Tongue (tissue), 2 donors: ENCODE results near the genes RAP1GAP2, OR1A2 and P2RX1.

GRCh38 chr17:2796106-2796535 is at the start of gene RAP1GAP2:
TSS of gene RAP1GAP2 (plus strand) at chr17:2796438.
- RAMPAGE, long total RNA: no peak

DNA sequence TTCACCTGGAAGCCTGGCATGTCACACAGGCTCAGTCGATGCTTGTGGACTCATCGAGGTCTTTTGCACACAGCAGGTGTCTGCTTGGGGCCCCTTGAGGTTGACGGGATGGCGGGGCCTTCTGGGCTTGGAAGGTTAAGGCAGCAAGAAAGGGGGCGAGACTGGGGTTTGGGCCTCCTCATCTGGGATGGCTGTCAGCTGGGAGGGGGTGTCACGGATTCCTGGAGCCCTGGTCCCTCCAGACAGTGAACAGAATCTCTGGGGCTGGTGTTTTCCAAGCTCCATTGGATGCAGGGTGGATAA is 2.0 kb downstream of the RAP1GAP2 start:
- RAMPAGE, long total RNA: no peak

GRCh38 chr17:2855323-2855645 is 59.0 kb downstream of the RAP1GAP2 start:
- RAMPAGE, long total RNA: no peak

GRCh38 chr17:2892376-2893022 is 96.3 kb downstream of the RAP1GAP2 start:
- RAMPAGE, long total RNA: no peak

DNA sequence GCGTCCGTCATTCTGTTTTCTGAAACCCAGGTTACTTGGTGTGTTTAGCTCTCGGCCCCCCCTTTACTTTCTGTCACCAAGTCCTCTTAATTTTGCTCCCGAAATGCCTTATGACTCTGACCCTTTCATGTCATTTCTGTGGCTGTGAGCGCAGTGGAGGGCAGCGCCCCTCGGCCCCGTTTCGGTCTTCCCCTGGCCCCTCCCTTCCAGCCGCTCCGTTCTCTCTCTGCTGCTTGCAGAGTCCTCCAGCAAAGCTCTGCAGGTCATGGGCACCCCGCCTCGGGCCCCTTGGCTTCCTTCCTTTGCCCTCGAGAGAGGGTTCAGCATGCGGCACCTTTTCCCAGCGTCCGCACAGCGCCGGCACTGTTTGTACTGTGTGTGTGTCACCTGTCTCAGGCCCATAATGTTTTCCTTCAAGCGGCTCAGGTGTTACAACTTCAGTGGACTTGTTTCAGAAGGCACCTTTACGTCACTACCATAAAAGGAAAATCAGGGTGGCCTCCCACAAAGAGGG is 98.5 kb downstream of the RAP1GAP2 start:
- RAMPAGE, long total RNA: no peak

GRCh38 chr17:2998123-2998870 is 65.1 kb downstream of the OR1D5 start:
- RAMPAGE, long total RNA: no peak

- RAMPAGE, long total RNA: no peak
These were observed 29.7 kb upstream of the OR1A2 start for GRCh38 chr17:3167587-3168115.

DNA sequence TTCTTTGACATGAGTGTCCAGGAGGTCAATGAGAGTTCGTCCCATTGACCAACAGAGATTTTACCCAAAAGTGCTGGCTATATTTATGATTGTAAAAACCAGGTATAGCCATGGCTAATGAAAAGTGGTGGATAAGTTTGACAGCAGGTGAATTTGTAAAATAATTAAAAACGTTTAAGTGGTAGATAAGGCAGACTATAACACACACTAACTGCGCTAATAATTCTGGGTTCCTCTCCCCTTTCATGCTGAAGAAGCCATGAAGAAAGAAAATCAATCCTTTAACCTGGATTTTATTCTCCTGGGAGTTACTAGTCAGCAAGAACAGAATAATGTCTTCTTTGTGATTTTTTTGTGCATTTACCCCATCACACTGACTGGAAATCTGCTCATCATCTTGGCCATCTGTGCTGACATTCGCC is at the start of gene OR1A2:
OR1A2 (plus strand) TSS at position 260 of the 422 bp plus-strand sequence.
- RAMPAGE, long total RNA: no peak

DNA sequence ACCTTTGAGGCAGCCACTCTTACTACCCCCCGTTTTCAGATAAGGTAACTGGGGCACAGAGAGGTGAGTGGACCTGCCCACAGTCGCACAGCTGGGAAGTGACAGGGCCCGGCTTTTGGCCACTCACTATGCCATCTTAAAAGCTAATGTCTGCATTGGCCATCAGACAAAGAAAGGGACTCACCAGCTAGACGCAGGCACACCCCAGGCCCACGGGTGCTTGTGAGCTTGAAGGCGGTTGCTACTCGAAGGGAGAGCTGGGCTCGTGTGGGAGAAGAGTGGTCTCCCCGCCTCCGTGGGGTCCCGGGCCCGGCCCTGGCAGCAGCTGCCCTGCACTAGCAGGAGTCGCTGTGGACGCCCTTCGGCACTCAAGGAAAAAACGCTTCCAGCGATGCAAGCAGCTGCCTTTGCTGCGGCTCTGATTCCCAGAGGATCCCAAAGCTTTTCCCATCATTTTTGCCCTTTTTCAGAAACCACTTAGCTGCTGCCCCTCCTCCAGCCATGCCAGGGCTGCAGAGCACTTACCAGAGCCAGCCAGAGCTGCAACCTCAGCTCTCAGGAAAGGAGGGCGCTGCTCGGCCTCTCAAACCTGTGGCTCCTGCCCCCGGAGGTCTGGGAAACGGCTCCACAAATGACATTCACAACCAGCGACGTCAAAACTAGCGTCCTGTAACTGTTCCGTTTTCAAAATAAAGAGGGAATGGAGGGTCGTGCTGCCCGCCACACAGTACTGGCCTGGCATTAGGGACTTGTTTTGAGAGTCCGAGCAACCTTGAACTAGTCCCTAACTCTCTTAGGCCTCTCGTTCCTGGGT is 12.3 kb downstream of the TRPV1 start:
- RAMPAGE, long total RNA: no peak

DNA sequence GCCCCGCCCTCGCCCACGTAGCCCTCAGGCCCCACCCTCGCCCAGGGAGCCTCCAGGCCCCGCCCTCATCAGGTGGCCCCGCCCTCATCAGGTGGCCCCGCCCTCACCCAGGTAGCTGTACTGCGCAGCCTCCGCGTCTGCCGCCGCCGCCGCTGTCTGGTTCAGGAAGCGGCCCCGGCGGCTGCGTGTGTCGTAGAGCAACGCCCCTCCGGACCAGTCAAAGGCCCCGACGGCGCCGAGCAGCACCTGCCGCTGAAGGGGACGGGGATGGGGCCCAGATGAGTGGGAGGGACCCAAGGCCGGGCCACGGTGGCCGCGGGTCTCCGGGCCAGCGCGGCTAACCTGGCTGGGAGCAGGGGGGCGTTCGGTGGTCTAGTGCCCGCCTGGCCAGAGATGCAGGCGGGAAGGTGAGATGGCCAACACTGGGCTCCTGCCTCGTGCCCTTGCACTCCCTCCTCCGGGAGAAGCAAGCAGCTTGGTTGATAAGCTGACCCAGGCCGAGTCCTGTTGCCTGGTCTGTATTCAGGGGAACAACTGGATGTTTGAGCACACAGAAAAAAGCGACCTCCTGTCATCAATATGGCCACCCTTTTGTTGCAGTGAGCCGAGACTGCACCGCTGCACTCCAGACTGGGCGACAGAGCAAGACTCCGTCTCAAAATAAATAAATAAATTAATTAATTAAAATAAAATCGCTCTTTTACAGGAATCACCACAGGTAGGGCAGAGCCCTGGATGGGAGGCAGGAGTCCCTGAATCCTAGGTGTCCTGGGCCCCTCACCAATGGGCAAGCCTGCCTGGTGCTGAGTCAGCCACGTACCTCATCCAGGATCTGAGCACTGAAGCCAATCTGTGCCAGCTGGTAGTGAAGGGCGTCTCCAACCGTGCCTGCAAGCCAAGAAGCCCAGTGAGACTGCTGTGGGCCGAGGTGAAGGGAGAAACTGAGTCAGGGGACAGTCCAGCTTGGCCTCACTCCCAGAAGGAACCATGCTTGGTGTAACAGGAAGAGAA is 31.6 kb downstream of the HASPIN start:
- RAMPAGE, long total RNA: no peak

DNA sequence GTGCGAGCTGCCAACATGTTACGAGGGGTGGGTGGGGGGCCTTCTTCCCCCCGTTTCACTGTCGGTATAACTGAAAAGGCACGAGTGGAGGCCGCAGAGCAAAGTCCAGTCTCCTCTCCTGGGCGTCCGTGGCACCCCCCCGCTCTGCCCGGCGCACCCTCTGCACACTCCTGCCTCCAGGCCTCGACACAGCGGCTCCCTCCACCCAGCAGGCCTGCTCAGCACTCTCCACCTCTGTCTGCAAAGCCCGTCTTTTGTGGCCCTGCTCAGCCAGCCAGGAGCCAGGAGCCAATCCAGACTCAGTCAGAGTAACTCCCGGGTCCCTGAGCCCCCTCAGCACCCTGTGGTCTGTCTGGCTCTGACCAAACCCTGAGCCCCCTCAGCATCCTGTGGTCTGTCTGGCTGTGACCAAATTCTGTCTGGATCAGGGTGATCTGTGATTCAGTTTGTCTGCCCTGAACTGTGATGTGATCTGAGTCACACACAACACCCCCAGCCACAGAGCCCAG is 6.1 kb downstream of the ITGAE start:
- RAMPAGE, long total RNA: no peak

DNA sequence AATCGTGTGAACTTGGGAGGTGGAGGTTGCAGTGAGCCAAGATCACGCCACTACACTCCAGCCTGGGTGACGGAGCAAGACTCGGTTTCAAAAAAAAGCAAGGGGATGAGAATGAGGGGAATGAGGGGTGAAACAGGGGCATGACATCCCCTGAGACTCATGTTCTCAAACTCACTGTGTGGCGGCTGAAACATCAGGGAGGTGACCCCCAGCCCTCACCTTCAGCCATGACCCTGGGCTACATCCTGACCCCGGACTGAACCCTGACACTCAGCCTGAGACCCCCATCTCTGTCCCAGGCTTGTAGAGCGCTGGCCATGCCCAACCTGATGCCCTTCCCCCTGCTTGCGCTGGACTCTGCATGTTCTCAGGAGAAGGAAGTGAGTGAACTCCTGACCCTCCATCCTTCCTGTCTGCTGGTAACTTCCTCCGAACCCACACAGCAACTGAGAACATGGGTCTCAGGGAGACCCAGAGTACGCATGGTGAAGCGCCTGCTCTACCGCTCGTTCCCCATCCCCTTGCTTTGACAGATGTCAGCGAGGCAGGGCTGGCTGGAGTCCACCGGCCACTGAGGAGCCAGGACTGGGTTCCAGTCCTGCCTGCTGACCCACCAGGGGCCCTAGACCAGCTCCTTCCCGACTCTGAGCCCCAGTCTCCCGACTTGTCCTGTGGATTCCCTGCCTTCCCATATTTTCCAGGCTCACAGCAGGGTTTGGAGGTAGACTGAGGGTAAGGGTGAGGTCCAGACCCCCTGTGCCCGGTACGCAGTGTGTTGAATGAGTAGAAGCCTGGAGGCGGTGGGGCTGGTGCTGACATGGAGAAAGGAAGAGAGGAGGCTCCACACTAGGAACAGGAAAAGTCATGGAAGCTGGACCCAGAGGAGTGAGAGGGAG is 6.1 kb downstream of the CAMKK1 start:
- RAMPAGE, long total RNA: no peak

GRCh38 chr17:3896312-3896828 is 3.5 kb upstream of the CAMKK1 start:
- RAMPAGE, long total RNA: no peak

DNA sequence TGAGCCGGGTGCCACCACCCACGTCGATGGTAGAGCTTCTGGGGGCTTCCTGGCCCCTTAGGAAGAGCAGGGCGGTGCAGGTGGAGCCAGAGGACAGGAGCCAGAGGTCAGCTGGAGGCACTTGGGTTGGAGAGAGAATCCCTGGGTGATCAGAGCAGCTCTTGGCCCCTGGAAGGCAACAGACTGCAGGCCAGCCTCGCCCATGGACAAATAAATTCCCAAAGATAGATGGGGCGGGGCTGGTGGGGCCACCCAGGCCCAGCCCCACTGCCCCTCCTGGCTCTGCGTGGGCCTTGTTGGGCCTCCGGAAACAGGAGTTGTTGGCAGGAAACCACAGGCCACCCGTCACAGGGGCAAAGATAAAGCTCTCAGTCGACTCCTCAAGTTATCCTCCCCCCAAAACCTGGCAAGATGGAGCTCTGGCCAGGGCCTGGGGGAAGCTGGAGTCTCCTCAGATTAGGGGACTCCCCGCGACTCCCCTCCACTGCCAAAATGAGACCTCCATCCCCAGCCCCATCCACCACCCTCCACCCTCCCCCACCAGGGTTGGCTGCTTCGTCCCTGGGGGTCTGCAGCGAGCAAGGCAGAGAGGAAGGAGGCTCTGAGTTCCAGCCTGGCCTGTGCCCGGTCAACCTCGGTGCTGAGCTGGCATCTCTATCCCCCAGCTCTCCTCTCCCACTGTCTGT is at the start of gene P2RX1:
P2RX1 (minus strand) TSS at position 185 of the 686 bp plus-strand sequence.
- RAMPAGE, long total RNA: no peak

DNA sequence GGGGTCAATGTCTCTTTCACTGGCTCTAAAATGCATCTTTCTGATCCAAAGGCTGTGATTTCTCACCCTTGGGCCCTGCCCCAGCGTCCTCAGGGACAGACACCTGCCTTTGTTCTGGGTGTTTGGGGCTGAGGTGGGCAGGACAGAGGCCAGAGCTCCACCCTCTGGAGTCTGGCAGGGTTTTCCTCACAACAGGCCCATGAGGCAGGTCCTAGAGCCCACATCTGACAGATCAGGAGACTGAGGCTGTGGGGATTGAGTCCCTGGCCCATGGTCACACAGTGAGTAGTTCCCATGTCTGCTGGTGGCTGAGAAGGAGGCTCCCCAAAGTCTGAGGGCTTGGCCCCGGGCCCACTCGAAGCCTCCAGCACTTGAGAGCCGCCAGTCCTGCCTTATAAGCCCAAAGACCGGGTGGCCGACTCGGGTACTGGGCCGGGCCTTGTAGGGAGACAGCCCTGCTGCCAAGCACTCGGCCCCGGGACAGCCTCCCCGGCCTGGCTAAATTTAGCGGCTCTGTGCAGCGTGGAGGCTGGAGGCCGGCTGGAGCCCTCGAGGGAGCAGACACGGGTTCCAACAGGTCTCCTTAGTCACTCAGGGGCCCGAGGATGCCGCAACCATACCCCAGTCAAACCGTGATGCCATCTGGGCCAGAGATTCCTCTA is 2.6 kb upstream of the P2RX1 start:
- RAMPAGE, long total RNA: no peak

DNA sequence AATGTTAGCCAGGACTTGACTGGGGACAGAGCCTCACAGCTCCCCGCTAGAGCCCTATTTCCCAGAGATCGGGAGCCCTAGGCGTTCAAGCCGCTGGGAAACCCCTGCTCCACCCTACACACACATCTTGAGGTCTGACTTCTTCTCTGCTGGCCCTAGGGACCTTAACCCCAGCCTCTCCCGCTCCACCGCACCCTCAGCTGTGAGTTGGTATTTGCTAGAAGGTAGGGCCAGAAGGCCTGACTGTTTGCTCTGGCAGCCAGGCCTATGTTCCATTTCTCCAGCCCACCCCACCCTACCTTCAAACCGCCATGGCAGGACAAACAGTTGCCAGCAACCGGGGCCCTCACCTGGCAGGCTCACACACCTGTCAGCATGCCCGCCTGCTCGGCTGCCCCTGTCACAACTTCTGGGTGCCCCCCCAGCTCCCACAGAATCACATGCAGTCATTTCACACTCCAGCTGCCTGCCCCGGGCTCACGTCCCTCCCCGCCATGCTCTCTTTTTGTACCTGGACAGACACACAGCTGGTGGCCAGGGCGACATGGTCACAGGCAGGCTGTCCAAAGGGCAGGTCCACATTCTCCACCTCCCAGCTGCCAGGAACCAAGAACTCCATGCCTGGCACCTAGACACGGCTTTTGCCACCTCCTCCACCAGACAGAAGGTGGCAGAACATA is 2.5 kb upstream of the ATP2A3 start:
- RAMPAGE, long total RNA: no peak

DNA sequence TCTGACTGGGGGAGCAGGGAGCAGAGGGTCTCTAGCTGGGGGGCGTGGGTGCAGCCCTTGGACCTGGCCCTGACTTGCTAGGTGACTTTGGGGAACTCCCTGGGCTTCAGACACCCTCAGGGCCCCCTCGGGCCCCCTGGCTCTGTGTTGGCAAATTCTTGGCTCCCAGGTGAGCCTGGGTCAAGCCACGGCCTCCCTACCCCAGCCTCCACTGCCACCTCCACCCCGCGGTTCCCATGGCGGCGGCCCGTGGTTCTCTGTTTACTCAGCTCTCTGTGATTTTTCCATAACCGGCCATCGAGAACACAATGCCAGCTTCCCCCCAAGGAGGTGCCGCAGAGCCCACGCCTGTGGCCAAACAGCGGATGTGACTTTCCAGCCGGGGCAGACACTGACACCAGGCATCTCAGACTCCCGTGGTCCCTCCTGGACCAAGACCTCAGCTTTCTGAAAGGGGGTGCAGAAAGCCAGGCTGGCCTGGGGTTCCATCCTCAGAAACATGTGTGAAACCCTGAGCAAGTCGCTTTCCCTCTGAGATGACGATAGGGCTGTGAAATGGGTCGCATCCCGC is 21.6 kb upstream of the ATP2A3 start:
- RAMPAGE, long total RNA: no peak

DNA sequence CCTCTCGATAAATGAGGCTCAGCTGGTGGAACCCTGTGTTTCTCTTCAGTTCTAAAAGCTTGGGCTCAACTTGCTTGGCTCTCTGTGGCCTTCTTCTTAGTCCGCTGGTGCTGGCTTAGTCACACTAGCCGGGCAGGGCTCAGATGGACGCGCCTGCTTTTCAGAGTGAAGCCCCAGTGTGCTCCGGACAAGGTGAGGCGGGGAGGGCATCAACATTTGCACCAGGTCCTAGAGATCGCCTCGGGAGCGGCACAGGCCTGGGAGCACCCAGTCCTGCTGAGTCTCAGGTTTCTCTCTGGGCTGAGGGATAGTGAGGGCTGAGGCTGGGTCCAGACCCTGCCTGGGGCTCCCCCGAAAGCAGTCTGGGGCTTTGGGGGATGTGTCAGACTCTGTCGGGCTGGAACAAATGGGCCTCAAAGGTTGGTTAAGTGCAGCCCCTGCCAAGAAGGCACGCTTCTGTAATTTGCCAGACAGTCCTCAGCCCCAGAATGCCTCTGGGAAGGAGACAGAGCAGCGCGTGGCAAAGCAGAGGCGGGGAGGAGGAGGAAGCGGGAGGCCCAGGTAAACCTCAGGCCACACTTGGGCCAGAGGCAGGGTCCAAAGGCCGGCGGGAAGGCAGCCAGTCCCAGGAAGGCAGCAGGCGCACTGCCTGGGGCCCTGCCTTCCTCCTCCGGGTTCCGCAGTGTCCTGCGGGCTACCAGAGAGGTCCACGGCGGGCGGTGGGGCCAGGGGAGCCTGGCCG is 39.3 kb upstream of the ATP2A3 start:
- RAMPAGE, long total RNA: no peak

DNA sequence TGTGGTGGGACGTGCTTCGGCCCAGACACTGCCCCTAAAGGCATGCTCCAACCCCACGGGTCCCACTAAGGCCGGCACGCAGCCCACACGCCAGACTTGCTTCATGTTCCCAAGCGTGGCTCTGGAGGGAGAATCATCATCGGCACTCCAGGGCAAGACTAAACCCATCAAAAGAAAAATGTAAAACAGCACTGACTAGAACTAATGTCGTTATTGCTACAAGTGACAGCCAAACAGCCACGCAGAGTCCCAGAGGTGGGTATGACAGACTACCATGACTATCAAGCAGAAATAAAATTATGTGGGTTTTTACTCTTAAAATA is 41.5 kb upstream of the ATP2A3 start:
- RAMPAGE, long total RNA: no peak

- RAMPAGE, long total RNA: no peak
These were observed 86.7 kb downstream of the ZZEF1 start for GRCh38 chr17:4055895-4056673.